Metastatic Liver Carcinoma in the Adrenal Gland (tissue), 2 donors: Measurements from ENCODE around the gene C5orf46.

- PRO-cap, 2 experiments, result no peak in any of the 2 experiments
Measured at GRCh38 chr5:147906253-147906907, at the start of gene C5orf46. Gene C5orf46, minus strand, starts transcription at chr5:147906538.

- PRO-cap, 2 experiments, result no peak in any of the 2 experiments
Measured at GRCh38 chr5:148093935-148094529, 30.3 kb downstream of the SPINK5 start.

GRCh38 chr5:148119672-148120422 is 48.5 kb upstream of the SPINK14 start:
- PRO-cap, 2 experiments, result no peak in any of the 2 experiments

GRCh38 chr5:148808638-148809606 is 17.5 kb upstream of the ADRB2 start:
- PRO-cap, 2 experiments, result no peak in any of the 2 experiments

DNA sequence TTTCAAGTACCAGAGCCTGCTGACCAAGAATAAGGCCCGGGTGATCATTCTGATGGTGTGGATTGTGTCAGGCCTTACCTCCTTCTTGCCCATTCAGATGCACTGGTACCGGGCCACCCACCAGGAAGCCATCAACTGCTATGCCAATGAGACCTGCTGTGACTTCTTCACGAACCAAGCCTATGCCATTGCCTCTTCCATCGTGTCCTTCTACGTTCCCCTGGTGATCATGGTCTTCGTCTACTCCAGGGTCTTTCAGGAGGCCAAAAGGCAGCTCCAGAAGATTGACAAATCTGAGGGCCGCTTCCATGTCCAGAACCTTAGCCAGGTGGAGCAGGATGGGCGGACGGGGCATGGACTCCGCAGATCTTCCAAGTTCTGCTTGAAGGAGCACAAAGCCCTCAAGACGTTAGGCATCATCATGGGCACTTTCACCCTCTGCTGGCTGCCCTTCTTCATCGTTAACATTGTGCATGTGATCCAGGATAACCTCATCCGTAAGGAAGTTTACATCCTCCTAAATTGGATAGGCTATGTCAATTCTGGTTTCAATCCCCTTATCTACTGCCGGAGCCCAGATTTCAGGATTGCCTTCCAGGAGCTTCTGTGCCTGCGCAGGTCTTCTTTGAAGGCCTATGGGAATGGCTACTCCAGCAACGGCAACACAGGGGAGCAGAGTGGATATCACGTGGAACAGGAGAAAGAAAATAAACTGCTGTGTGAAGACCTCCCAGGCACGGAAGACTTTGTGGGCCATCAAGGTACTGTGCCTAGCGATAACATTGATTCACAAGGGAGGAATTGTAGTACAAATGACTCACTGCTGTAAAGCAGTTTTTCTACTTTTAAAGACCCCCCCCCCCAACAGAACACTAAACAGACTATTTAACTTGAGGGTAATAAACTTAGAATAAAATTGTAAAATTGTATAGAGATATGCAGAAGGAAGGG is 1.1 kb downstream of the ADRB2 start:
- PRO-cap, 2 experiments, result no peak in any of the 2 experiments

DNA sequence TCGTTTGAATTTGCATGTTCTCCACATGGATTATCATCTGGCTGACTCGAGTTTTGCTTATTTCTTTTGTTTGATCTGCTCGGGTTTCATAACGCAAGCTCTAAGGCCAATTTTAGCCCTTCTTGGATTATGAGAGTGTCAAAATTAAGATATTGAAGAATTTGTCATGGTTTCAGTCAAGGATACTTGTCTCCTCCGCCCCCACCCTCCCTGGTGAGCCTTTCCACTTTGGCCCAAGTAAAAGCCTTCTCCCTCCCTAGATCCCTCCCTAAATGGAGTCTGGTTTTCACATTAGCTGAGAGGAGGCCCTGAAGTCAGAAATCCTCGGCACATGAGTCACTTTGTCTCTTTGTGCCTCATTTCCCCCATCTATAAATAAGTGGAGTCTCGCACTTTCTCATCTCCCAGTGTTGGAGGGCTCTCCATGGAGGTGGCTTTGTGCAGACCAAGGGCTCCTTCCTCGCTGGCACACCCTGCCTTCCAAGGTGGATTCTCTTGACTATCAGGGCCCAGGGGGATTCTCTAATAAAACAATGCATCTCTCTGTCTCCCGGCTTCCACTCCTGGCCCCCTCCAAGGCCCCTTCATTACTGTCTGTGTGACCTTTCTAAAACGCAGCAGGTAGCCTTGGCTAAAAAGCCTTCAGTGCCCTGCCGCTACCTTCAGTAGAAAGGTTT is 17.4 kb downstream of the ADRB2 start:
- PRO-cap, 2 experiments, result no peak in any of the 2 experiments

DNA sequence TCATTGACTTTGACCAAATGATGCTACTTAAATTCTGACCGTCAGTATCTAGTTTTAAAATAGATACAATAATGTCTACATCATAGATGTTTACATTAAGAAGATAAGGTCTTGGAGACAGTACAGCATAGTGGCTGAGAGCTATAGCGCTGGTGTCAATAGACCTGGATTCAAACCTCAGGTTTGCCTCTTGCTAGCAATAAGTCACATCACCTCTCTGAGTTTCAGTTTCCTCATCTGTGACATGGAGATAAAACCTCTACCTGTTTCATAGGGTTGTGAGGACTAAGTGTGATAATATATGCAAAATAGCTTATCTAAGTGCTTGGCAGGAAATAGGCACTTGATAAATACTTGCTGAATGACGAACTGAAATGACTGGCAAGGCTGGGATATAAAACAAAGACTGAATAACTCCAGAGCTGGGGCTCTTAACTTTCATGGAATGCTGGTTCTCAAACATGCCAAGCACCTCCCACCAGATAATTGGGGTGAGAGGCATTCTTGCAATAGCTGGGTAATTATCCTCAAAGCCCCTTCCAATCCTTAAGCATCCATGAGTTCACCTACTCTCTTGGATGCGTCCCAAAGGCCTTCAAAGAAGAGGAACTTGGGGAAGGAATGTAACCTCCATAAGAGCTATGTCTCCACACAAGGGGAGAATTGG is 87.5 kb downstream of the ADRB2 start:
- PRO-cap, 2 experiments, result no peak in any of the 2 experiments

DNA sequence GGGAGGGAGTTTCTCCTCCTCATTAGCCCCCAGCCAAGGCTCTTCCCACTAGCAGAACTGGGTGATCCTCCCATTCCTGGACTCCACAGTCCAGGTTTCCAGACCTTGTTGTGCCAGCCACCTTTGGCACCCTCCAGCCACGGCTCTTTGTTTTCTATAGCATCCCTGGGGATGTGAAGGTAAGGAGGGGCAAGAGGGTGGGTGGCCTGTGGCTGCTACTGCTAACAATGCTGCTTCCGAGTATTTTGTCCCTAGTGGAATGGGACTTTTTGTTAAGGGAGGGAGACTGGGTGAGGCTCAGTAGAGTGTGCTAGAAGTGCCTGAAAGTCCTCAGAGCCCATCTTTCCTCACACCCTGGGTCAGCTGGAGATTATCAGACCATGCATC is 94.5 kb downstream of the ADRB2 start:
- PRO-cap, 2 experiments, result no peak in any of the 2 experiments

- PRO-cap, 2 experiments, result no peak in any of the 2 experiments
Measured at GRCh38 chr5:149152210-149152978, 11.1 kb downstream of the ABLIM3 start.

DNA sequence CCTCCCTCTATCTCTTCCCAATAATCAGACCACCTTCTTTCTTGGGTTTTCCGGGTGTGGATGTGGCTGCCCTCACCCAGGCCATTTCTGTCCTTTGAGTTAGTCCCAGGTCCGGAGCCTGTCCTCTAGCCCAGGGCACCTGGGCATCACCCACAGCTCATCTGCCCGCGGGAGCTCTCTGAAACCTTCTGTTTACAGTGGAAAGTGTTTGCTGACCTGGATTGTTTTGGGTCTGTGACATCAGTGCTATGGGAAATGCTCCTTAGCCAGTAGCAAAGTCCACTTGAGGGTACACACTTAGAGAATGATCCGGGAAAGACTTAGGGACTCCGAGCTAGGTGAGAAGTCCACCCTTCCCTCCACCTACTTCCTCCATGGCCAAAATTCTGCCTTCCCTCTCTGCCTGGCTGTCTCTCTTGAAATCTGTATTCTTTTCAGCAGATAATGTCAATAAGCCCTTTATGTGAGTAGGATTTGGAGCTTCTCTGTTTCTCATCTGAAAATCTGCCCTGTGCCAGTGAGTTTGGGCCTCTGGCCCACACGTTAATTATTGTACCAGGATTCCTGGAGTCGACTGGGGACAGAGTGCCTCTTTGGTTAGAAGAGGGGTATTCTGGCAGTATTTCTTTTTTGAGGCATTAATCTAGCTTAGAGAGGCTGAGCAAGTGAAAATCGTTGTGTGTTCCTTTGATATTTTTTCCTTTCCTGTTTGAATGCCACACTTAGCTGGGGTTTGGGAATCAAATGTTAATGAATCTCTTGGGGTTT is 19.9 kb downstream of the ABLIM3 start:
- PRO-cap, 2 experiments, result peak in 2 of 2 experiments; most common plus-strand start position 300 of the sequence (in 2); most common minus-strand start position 163 of the sequence (in 2)

GRCh38 chr5:149162351-149163024 is 21.2 kb downstream of the ABLIM3 start:
- PRO-cap, 2 experiments, result no peak in any of the 2 experiments

GRCh38 chr5:149204033-149204643 is 62.8 kb downstream of the ABLIM3 start:
- PRO-cap, 2 experiments, result no peak in any of the 2 experiments

- PRO-cap, 2 experiments, result no peak in any of the 2 experiments
Measured at GRCh38 chr5:149207164-149207631, 64.5 kb upstream of the AFAP1L1 start.

- PRO-cap, 2 experiments, result no peak in any of the 2 experiments
Measured at GRCh38 chr5:149273800-149274287, 2.2 kb downstream of the AFAP1L1 start.

- PRO-cap, 2 experiments, result no peak in any of the 2 experiments
Measured at GRCh38 chr5:149284407-149285031, 12.9 kb downstream of the AFAP1L1 start.

- PRO-cap, 2 experiments, result no peak in any of the 2 experiments
Measured at GRCh38 chr5:149288399-149289039, 16.9 kb downstream of the AFAP1L1 start.

DNA sequence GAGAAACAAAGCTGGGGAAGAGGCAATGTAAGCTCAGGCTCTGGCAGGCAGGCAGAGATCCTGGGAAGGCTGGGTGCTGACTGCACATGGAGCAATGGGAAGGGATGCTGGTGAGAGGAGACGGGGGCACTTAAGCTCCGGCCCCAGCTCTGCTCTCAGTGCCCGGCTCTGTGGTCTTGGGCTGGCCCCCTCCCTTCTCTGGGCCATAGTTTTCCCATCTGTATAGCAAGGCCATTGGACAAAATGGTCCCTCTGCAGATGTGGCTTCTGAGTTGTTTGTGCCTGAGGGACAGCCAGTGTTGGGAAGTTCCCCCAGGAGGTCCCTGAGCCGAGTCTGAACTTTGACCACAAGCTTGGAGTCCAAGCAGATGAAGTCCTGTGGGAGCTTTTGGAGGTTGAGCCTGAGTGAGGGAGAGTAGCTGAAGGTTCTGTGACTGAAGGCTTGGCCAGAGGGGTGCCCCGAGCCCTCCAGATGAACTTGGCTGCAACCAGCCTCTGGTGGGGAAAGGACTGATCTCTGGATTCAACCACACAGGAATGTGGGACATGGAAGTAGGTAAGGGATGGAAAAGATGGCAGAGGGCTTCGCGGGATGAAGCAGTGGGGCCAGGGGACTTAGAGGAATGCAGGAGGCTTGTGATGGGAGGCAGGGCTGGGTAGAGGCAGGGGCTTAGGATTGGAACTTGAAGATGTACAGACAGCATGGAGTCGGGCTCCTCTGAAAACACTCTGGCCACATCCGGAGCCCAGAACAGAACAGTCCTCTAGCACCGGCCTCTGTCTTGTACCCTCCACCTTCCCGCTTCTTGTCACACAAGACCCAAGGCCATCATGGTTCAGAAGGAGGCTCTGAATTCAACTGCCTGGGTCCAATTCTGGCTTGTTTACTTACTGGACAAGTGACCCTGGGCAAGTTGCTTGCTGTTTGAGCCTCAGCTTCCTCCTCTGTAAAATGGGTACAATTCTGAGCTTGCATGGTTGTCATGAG is 28.7 kb upstream of the IL17B start:
- PRO-cap, 2 experiments, result no peak in any of the 2 experiments

DNA sequence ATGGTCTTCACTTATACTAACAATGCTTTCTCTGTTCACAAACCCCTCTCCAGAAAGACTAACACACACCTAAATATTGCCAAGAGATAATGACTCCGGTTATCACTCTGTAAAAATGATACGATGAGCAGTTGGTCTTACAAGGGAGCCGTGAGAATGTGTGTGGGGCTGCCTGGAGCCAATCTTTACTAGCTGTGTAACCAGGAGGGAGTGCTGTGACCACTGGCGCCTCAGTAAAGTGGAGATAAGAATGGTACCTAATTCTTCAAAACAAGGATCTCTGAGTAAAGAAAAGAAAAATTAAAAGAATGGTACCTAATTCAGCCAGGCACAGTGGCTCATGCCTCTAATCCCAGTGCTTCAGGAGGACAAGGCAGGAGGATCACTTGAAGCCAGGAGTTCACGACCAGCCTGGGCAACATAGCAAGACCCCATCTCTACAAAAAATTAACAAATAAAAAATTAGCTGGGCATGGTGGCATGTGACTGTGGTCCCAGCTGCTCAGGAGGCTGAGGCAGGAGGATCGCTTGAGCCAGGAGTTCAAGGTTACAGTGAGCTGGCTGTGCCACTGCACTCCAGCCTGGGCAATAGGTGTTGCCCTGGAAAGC is 40.0 kb upstream of the IL17B start:
- PRO-cap, 2 experiments, result no peak in any of the 2 experiments

DNA sequence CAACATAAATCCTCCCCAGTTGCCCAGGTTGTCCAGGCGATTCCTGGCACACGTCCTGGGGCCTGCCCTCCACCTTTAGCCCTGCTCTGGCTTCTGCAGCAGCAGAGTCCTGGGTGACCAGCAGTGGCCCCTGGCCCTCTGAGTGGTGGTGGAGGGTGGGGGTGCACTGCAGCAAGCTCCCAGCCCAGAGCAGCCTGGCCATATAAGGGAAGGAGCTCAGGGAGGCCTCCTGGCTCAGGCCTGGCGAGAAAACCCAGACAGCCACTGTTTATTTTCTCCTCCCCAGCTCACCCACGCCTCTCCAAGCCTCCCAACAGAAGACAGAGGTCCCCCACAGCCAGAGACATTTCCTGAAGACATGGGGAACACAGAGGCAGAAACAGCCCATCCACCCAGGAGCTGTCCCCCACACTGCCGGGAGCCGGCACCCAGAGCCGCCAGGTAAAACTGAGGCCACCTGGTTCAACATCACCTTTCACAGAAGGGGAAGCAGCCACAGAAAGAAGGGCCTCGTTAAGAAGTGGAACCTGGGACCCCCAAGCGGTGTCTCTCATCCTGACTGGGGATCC is 44.8 kb upstream of the IL17B start:
- PRO-cap, 2 experiments, result no peak in any of the 2 experiments

- PRO-cap, 2 experiments, result no peak in any of the 2 experiments
Measured at GRCh38 chr5:149451801-149452915, 73.1 kb upstream of the IL17B start.